ENCODE measurements around the genes EVI2A and RAB11FIP4.

- PRO-cap = no peak
Measured at GRCh38 chr17:30472356-30472896, 4.8 kb upstream of the GOSR1 start.

DNA sequence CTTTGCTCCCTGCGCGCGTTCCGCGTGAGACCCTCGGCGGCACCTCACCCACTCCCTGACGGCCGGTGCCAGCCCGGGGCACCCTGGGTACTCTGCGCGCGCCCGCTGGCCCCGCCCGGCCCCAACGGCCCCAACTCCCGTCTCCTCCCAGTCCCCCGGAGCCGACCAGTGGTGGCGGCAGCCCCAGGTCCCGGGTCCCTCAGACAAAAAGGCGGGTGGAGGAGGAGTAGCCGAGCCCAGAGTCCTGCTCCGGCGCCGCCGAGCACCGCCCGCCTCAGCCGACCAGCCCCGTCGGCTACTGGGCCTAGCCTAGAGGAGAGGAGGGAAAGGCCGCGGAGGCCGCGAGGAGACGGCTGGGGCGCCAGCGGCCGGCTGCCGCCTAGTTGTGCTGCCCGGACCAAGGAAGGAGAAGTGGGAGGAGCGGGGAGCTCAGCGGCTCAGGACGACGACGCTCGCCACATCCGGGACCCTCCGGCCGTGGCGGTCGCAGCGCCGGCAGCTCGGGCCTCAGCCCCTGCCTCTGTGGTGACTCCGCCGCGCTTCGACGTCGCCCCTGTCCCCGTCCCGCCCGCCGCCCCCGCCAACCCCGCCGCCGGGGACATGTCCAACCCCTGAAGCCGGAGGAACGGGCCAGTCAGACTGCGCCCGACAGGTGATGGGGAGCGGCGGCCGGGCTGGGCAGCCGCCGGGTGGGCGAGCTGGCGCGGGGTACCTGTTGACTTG lies 123.2 kb downstream of the GOSR1 start:
- PRO-cap = unidirectional peak, plus-strand start at position 150 of the sequence; unidirectional peak, plus-strand start at position 202 of the sequence; bidirectional peak, plus-strand start at position 642 of the sequence, minus-strand start at position 522 of the sequence

DNA sequence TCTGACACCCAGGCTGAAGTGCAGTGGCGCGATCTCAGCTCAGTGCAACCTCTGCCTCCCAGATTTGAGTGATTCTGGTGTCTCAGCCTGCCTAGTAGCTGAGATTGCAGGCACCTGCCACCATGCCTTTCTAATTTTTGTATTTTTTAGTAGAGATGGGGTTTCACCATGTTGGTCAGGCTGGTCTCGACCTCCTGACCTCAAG lies 27.5 kb downstream of the ATAD5 start:
- PRO-cap = no peak

GRCh38 chr17:31008999-31009588 lies 38.3 kb downstream of the RNF135 start:
- PRO-cap = no peak

- PRO-cap = no peak
Measured at GRCh38 chr17:31321240-31322094, at the start of gene EVI2A. EVI2A (minus strand) TSS chr17:31321622.

DNA sequence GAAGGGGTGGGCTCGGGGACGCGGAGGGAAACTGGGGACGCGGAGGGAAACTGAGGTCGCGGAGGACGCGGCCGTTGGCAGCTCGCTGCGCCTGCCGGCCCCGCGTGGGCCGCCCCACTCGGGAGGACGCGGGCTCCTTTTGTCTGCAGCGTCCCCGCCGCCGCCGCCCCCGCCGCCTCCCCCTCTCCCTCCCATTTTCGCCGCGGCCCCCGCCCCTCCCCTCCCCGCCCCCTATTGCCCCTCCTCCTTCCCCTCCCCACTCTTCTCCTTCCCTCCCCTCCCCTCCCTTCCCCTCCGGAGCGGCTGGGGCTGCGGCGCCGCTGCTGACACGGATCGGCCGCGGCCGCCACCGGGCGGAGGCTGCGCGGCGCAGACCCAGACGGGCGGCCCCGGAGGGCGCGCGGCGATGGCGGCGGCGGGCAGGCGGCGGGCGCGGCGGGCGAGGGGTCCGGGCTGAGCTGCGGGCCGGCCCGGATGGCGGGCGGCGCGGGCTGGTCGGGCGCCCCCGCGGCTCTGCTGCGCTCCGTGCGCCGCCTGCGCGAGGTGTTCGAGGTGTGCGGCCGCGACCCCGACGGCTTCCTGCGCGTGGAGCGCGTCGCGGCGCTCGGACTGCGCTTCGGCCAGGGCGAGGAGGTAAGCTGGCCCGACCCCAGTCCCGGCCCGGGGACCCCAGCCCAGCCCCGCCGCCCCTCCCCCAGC lies at the start of gene RAB11FIP4:
Gene RAB11FIP4 (plus strand): TSS at position 297 of the 699 bp plus-strand sequence.
- PRO-cap = no peak

DNA sequence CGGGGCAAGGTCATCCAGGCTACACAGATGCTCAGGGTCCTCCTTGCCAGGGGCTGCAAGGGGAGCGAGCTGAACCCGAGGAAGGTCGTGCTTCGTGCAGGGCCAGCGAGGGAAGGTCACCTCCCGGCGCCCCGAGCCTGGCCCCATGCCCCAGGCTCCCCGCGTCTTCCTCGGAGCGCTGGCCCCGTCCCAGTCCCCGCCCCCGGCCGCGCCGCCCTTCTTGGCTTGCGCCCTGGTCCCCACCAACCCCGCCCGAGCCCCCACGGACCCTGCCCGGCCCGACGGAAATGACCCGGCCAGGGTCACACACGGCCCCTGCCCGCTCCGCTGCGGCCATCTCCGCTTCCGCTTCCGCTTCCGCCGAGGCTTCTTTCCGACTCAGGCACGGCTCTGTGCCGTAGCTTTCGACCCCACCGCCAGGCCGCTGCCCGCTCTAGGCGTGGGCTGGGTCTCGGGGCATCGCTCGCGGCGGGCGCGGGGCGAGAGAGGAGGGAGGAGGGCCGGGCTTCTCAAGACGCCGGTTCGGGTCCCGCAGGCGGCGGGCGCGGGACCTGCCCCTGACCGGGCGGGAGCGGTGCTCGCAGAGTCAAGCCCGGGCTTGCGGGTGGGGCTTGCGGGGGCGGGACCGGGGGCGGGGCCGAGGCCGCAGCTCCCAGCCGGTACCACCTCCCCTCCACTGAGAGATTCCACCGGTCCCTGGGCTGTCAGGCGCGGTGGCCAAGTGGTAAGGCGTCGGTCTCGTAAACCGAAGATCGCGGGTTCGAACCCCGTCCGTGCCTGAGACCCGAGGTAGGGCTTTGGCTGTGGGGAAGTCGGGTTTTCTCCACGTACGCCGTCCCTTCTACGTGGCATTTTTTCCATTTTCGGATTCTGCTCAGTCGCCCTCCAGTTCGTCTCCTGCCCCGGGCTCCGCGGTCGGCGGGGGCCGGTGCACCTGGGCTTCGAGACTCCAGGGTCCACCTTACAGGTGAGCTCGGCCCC lies 158.2 kb downstream of the RAB11FIP4 start:
- PRO-cap = unidirectional peak, minus-strand start at position 559 of the sequence

DNA sequence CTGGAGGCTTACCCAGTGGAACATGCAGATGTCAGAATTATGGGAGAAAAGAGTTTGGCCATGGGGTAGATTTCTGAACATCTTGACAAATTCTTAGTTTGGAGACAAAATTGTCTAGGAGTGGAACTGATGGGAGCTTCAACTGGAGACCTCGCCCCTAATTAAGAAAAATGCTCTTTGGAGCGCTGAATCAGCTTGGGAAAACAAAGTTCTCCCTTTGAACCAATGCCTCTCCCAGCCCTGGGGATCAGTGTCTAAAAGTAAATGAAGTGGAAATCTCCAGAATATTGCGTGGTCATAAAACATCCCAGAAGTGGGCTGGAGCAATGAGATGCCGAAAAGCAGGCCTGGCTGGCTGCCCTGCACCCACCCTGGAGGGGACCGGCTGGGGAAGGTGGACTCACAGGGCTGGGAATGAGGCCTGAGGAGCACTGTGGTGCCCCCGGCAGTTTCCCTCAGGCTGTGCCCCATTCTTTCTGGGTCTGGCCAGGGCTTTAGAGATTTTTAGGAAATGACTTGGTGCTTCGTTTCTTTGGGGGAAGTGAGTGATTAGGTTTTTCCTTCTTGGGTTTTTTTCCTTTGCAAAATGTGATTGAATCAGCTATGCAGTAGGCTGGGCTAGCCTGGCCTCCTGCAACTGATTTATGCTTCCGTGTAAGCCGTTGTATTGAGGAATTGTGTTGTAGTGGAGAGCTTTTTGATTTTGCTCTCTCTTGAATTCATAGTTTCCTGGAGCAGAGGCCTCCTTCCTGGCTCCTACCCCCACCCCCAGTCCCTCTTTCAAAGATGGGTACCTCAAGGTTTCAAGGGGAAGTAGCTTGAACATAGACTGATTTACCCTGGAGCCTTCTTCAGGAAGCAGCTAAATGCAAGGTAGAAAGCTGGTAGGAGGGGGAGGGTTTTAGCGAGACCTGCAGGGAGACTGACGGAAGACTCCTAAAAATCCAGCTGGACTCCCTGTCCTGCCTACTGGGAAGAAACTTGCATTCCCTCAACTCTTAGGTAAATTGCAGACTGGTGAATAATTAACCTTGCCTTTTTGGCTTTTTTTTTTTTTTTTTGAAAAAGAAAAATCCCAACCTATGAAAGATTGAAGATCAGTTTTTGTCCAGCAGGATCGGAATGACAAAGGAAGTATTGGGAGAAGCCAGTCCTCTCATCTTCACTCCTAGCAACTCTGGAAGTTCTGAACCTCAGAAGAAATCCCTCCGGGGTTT lies 170.2 kb downstream of the RAB11FIP4 start:
- PRO-cap = bidirectional peak, plus-strand start at position 411 of the sequence, minus-strand start at position 227 of the sequence

DNA sequence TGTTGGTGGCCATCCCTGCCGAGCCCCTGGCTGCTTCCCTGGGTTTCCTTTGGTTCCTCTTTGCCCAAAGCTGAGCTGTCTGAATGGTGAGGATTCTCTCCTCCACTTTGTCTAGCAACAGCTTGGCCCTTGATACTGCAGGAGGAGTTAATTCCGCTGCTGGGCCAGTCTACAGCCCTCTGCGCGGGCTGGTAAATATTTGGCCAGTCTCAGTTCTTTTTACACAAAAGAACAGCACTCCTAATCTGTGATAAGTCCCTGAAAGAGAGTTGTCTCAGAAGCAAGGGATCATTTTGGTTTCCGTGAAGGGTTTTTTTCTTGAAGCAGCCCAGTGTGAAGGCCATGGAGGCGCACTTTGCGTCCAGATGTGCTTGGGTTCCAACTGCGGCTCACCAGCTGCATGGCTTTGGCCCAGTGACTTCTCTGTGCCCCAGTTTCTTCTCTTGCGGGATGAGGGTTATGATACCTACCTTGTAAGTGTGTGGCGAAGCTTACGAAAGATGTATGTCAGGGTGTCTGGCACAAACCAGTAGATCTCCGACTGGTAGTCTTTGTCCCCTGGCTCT lies 171.1 kb downstream of the RAB11FIP4 start:
- PRO-cap = no peak

DNA sequence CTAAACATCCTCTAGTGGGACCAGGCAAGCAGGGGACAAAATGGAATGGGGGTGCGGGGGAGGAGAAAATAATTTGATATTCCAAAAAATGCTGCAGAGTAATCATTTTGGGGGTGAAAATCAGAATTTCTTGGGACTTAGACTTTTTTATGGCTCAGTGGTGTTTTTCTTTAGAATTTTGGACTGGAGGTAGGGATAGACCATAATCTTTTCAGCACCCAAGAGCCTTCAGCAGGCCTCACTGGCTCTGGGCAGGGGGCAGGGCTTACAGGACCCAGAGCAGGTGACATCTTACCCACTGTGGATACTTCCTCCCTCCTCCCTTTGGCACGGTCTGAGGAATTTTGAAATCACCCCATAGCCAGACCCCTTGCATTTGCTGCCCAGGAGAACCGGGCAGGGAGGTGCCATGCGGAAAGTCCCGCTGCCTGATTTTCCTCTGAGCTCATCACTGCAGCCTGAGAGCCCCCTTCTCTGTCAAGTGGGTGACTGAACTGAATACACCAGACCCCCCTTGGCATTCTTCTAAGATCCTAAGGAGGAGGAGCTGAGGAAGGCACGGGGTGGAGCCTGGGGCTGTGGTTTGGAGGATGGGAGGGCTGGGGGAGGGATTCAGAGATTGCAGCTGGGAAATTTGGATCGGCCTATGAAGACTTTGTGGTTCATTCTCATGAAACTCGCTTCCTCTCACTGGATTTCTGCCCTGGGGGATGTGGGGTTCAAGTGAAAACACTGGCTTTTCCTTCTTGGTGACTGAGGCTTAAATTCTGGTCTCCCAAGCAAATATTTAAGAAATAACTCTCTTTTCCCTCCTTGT lies 173.4 kb downstream of the RAB11FIP4 start:
- PRO-cap = no peak

DNA sequence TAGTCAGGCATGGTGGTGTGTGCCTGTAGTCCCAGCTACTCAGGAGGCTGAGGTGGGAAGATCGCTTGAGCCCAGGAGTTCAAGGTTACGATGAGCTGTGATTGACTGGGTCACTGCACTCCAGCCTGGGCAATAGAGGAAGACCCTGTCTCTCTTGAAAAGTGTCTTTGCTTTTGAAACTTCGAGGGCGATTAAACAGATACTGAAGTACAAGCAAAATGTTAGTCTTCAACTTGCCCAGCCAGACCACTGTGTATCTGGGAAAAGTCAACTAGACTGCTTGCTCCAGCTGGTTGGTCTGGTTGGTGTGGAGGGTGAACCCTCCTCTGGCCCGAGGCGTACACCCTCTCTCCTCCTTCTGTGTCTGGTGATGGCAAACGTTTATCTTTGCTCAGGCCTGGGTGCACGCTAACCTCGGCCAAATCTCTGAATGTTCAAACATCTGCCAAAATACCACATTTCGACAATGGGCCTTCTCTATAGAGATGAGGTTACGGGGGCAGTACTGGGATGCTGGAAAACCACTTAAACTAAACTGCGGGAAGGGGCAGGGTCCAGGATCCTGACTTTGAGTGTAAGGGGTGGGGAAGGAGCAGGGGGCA lies 175.1 kb downstream of the RAB11FIP4 start:
- PRO-cap = no peak

- PRO-cap = unidirectional peak, plus-strand start at chr17:31752372
Measured at GRCh38 chr17:31752268-31752467, 106.9 kb downstream of the COPRS start.

DNA sequence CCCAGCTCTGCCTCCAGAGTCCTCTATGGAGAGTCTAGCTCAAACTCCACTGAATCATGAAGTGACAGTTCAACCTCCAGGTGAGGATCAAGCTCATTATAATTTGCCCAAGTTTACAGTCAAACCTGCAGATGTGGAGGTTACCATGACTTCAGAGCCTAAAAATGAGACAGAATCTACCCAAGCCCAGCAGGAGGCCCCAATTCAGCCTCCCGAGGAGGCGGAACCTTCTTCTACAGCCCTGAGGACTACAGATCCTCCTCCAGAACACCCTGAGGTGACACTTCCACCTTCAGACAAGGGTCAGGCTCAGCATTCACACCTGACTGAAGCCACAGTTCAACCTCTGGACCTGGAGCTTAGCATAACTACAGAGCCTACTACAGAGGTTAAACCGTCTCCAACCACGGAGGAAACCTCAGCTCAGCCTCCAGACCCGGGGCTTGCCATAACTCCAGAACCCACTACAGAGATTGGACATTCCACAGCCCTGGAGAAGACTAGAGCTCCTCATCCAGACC lies 14.9 kb downstream of the LRRC37B start:
- PRO-cap = no peak

GRCh38 chr17:32318650-32319192 lies 23.3 kb downstream of the C17orf75 start:
- PRO-cap = no peak

GRCh38 chr17:32340967-32341541 lies 919 bp downstream of the C17orf75 start:
- PRO-cap = no peak

- PRO-cap = no peak
Measured at GRCh38 chr17:32480719-32481485, 5.9 kb upstream of the CDK5R1 start.

- PRO-cap = no peak
Measured at GRCh38 chr17:32485765-32486361, 930 bp upstream of the CDK5R1 start.

- PRO-cap = no peak
Measured at GRCh38 chr17:32495962-32496212, 9.1 kb downstream of the CDK5R1 start.

GRCh38 chr17:32518452-32519008 lies 31.7 kb downstream of the CDK5R1 start:
- PRO-cap = no peak

GRCh38 chr17:32523172-32523781 lies 36.5 kb downstream of the CDK5R1 start:
- PRO-cap = no peak

Measured in ascending aorta (tissue), 1 donor.